T47D (cell line): Measurements from ENCODE around the gene DPYSL4.

DNA sequence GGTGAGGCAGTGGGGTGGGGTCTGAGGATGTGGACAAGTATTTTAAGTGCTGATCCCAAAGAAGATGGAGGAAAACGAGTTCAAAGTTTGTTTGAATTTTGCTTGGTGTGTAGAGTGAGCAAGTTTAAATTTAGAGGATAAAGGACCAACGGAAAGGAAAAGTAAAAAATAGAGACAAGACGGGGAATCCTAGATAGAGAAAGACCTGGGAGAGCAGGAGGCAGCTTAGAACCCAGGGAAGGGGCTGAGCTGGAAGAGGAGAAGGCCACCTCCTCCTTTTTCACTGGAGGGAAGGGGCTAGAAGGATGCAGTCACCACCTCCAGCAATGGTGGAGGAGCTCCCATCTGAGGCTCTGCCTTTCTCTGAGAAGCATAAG lies 16.3 kb downstream of the FOXI2 start:
- RRBS: no CpG with 5 or more reads among the region's 3 CpGs

- RRBS: no CpG with 5 or more reads among the region's 12 CpGs
Observed at GRCh38 chr10:127886439-127887050, 6.2 kb downstream of the CLRN3 start.

DNA sequence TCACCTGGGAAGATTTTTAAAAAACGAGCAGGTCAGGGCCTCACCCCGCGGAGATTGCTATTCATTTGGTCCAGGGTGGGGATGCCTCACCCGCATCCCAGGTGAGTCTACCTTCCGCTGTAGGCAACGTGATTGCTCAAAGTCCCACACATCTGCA lies 4.0 kb downstream of the CLRN3 start:
- RRBS: no CpG with 5 or more reads among the region's 6 CpGs

DNA sequence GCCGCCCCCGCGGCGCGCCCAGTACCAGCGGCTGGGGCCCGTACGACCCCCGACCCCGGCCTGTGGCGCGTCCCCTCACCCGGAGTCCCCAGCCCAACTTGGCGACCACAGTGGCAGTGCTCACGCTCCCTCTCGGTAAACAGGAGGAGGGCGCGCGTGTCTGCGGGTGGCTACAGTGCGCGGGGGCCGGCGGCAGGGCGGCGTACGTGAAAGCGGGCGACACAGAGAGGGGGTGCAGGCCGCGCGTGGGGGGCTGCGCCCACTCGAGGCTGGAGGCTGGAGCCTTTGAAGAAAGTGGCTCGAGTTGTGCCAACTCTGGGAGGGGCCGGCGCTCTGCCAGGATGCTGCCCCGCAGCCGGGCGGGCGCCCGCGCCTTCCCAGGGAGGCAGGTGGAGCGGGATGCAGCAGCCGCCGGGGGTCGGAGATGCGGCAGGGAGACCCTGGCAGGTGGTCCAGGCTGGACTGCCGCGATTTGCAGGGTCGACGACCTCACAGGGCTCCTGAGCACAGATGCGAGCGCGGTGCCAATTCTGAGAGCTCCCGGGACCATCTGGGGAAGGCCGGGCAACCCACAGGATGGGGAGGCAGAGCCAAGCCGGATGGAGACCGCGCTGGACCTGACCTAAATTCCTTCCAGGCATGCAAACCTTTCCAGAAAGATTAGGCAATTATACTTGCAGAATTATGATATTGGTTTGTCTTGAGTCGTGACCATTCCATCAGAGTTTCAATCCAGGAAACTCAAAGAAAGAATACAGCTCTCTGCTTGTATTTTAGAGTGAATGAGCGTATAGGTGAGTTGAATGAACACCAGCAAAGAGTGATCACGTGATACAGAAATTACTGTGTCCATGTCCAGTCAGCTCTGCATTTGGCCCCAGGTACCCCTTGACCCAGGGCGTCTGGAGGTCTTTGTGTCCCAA lies 811 bp downstream of the PTPRE start:
- RRBS: 7% methylated on average over 31 of the region's 64 CpGs

- RRBS: no CpG with 5 or more reads among the region's 3 CpGs
Observed at GRCh38 chr10:127941893-127942291, 35.0 kb downstream of the PTPRE start.

DNA sequence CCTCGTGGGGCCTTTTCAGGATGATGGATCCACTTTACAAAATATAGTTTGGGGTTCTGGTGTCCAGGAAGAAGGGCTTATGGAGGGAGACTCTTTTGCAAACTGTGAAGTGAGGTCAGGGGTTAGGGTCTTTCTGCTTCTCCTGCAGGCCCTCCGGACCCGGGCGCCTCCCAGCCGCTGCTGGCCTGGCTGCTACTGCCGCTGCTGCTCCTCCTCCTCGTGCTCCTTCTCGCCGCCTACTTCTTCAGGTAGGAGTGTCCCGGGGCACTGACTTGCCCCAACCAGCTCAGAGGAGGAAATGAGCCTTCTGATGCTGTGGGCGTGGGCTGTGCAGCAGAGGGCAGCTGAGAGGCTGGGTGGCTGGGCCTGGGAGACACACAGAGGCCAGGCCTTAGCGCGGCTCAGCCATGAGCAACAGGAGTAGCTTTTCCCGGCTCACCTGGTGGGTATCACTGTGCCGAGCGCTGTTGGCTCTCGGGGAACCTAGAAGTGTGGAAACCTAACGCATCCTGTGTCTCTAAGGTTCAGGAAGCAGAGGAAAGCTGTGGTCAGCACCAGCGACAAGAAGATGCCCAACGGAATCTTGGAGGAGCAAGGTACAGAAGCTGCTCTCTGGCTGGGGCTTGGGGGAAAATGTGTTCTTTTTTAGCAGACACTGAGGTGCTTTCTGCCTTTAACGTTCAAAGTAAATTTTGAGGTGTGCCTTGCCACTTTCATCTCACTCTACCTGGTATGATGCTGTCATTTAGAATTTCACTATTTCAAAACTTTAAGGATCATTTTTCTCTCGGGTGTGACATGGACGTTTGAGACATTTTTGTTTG lies 78.8 kb downstream of the MKI67 start:
- RRBS: under 1% methylated on average over 6 of the region's 23 CpGs

DNA sequence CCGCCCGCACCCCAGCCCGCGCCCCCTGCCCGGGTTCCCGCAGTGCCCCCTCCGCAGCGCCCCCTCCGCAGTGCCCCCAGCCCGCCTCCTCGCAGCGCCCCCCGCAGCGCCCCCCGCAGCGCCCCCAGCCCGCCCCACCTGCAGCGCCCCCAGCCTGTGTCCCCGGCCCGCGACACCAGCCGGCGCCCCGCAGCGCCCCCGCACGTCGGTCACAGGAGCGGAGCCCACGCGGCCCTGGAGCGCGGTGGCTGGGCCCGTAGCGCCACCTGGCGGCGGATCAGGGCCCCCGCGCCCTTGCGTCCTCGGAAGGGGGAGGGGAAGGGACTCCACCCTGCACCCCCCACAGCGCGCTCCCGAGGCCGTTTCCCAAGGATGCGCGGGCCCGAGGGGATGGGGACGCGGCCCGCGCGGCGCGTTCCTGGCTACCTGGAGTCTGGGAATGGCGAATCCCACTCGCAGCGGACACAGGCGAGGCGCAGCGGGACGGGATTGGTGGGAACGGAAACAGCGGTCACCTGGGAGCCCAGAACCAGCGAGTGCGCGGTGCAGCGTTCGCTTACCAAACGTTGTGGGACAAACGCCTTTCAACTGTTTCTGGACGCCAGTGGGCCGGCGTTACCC lies 23.8 kb upstream of the MKI67 start:
- RRBS: 86% methylated on average over 4 of the region's 74 CpGs

GRCh38 chr10:128695300-128695800 lies 569.1 kb upstream of the MKI67 start:
- RRBS: no CpG with 5 or more reads among the region's 3 CpGs

- RRBS: no CpG with 5 or more reads among the region's 4 CpGs
Observed at GRCh38 chr10:128765643-128766051, 639.4 kb upstream of the MKI67 start.

DNA sequence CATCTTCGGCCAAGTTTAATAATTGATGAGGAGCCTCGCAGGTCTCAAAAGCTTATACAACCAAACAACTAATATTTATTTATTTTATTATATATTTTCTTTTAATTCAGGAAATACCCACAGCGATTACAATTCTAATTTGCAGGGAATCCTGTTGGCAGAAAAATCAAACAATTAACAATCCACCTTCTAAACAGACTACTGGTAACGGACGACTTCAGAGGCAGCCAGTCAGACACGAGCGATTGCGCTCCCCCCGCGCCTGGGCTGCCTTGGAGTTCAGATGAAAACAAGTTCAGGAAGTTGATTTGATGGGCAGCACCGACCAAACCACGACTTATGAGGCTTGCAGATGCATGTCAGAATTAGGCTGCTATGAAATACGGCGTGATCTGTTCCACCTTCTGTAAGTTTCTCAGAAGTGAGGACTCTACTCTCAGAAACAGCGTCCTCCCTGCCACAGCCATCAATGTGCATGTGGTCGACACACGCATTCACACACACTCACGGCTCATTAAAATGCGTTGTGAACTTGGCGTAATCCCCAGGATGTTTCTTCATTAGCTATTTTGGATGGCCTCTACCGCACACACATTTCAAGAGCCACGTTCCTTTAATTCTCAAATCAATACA lies 431.7 kb upstream of the MGMT start:
- RRBS: no CpG with 5 or more reads among the region's 22 CpGs

DNA sequence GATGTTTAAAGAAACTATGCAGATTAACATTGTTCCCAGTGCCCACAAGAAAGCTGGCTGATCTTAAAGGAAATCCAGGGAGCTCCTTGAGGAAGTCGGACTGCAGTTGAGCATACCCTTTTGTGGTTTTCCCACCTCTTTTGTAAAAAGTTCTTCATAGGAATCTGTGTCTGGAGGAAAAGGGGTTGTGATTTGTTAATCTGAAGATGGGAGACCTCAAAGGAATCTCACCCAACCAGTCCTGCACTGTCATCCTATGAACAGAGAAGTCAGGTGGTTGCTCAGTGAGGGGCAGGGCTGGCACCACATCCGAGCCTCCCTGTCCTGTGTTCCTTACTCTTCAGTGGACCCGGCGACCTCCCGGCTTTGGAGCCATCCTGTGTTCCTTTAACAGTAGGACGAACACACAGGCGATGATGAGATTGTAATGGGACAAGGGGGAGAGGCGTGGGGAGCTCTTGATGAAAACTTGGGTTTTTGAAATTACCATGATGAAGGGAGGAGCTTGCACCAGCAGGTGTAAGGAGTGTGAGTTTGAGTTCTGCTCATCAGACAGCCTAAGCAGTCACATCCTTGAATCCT lies 2.8 kb upstream of the MGMT start:
- RRBS: no CpG with 5 or more reads among the region's 8 CpGs

DNA sequence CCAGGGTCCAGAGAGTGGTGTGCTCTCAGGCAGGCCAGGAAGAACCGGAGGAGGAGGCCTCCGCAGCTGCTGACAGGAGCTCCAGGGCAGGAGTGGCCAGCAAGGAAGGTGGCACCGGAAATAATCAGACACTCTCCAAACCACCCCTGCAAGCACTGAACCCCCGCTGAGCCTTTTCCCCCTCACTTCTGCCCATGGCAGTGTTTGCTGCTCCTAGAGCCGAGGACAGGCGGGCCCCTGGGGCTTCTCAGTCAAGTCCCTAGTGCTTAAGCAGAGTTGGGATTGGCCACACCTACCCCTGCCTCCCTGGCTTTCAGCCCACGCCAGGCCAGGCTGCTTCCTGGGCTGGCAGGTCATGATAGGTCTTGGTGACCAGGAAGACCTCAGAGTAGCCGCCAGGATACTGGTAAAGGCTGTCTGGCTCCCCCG lies 242.8 kb downstream of the MGMT start:
- RRBS: 96% methylated on average over 3 of the region's 9 CpGs

DNA sequence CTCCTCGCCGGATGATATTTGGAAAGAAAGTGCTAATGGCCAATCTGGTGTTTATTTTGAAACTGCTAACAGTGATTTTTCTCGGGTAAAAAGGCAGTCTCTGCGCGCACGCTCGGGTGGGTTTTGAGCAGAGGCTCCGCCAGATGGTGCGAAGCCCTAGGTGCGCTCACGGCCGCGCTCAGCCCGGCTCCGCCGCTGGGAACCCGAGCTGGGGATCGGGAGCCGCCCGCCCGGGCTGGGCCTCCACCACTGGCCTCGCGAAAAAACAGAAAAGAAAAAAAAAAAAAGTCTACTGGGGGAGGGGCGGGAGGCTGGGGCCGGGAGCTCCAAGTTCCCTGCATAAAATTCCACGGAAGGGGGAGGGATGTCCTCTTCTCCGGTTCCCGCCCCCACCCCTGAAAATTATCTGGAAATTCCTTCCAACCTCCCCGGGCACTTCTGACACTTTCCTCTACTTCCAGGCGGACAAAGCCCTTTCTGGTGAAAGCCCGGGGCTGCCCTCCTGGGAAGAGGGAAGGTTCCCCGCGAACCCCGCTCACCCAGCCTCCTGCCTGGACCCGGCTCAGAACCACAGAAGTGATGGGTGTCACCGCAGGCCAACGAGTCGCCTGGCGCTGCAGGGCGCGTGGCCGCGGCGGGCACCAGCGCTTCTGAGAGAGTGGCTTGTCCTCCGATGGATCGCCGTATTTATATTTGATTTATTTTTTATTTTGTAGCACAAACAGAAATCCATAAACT lies 4.1 kb downstream of the EBF3 start:
- RRBS: 33% methylated on average over 23 of the region's 48 CpGs

- RRBS: no CpG with 5 or more reads among the region's 7 CpGs
Observed at GRCh38 chr10:131120753-131120988, 190.8 kb downstream of the TCERG1L start.

GRCh38 chr10:131385351-131385772 lies 73.8 kb upstream of the TCERG1L start:
- RRBS: no CpG with 5 or more reads among the region's 5 CpGs

DNA sequence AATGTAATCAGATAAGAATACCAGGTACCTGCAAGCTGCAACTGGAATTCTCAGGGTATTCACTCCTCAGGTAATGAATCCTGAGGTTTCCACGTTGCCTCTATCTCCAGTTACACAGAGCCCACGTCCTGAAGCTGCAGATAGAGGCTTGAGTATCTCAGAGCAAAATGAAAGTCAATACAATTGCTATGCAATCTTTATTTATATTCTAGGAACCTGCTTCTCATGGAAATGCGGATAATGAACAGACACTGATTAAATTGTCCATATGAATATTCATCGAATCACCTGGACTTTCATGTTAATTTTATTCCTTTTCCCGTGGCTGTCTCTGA lies 95.6 kb upstream of the PPP2R2D start:
- RRBS: no CpG with 5 or more reads among the region's 5 CpGs

- RRBS: no CpG with 5 or more reads among the region's 62 CpGs
Observed at GRCh38 chr10:131901358-131902183, 763 bp downstream of the PPP2R2D start.

GRCh38 chr10:131905969-131906482 lies 5.2 kb downstream of the PPP2R2D start:
- RRBS: no CpG with 5 or more reads among the region's 2 CpGs

DNA sequence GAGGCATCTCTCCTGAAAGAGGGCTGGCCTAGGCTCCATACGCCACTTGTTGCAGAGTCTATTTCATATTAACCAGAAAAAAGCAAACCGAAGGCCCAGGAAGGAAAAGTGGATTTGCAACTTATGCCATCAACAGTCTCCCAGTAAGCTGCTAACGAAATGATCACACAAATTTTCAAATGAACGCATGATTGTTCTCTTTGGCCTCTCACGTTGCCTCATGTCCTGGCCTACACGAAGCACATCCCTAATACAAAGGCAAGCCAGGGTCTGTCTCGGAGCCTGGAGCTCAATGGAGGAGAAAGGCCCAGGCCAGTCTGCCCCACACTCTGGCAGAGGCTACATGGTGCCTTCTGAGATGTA lies 6.1 kb downstream of the BNIP3 start:
- RRBS: no CpG with 5 or more reads among the region's 7 CpGs

- RRBS: 25% methylated on average over 19 of the region's 66 CpGs
Observed at GRCh38 chr10:132186543-132187112, at the start of gene DPYSL4. Gene DPYSL4, plus strand, starts transcription at chr10:132186948.